Vagina (tissue), 1 donor: ENCODE measurements around the gene FOSL2.

- PRO-cap: no peak
- RAMPAGE, long total RNA: no peak
Measured at GRCh38 chr2:27191123-27191608, 20.7 kb upstream of the ATRAID start.

GRCh38 chr2:27303361-27303756 lies 4.9 kb downstream of the UCN start:
- PRO-cap: no peak
- RAMPAGE, long total RNA: no peak

GRCh38 chr2:27370800-27371876 lies 722 bp downstream of the SNX17 start:
- PRO-cap: unidirectional peak, plus-strand start at chr2:27371278; bidirectional peak, plus-strand start at chr2:27371513, minus-strand start at chr2:27371427
- RAMPAGE, long total RNA: no peak

GRCh38 chr2:27734990-27735984 lies 36.2 kb upstream of the MRPL33 start:
- PRO-cap: bidirectional peak, plus-strand start at chr2:27735766, minus-strand start at chr2:27735644
- RAMPAGE, long total RNA: no peak

GRCh38 chr2:27747713-27748448 lies 23.6 kb upstream of the MRPL33 start:
- PRO-cap: no peak
- RAMPAGE, long total RNA: no peak

- PRO-cap: no peak
- RAMPAGE, long total RNA: no peak
Measured at GRCh38 chr2:27772828-27773326, 1.4 kb downstream of the MRPL33 start.

GRCh38 chr2:27888740-27889332 lies 1.4 kb downstream of the RBKS start:
- PRO-cap: no peak
- RAMPAGE, long total RNA: no peak

GRCh38 chr2:27903857-27904355 lies 13.4 kb downstream of the BABAM2 start:
- PRO-cap: no peak
- RAMPAGE, long total RNA: no peak

- PRO-cap: no peak
- RAMPAGE, long total RNA: start-site peak on the plus strand at chr2:28165694-28166270, 11 reads
Measured at GRCh38 chr2:28165762-28166172, 226.9 kb upstream of the FOSL2 start.

DNA sequence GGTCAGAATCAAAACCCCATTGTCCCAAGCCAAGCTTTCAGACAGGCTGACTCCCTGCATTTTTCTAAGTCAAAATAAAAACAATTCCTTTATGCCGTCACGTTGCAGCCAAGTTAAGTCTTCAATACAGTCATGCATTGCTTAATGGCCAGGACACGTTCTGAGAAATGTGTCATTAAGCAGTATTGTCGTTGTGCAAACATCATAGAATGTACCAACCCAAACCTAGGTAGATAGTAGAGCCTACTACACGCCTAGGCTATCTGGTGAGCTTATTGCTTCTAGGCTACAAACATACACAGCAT lies 160.4 kb upstream of the FOSL2 start:
- PRO-cap: no peak
- RAMPAGE, long total RNA: no peak

GRCh38 chr2:28261783-28262508 lies 130.7 kb upstream of the FOSL2 start:
- PRO-cap: no peak
- RAMPAGE, long total RNA: start-site peak on the plus strand at chr2:28261838-28261961, 17 reads

DNA sequence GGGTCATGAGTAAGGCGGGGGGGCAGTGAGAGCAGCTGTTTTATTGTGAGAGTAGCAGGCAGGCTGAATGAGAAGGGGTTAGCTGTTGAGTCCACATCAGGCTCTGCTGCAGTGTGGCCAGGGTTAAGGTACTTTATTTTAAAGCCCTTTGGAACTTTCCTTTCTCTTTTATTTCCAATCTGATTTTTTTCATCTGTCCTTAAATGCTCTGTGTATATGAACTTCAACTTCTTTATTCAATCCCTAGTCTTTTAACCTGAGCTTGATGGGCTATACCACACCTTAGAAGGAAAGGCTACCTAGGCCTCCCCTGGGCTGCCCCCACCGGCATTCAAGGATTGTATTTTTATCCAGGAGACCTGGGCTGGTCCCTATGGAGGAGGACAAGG lies 111.8 kb upstream of the FOSL2 start:
- PRO-cap: no peak
- RAMPAGE, long total RNA: no peak

DNA sequence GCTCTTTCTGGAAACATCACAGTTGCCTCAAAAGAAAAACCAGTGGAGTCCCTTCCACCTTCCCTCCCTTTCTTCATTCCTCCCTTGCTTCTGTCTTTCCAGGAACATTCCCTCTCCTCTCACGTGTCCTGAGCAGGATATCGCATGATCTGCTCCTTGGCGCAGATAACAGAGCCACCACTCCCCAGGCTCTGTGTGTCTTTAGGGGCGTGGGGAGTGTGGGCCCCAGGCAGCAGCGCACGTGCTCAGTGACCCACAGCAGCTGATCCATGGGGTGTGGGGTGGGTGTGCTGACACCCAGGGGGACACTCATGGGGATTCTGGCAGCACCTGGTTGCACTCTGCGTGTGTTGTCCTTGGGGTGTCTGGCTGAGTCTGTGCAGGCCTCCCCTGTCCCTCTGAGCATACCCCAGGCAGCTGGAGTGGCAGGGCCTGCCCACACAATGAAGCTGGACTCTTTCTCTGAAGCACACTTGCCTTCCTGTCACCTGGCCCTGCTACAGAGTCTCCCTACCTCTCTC lies 9.9 kb upstream of the FOSL2 start:
- PRO-cap: no peak
- RAMPAGE, long total RNA: no peak

GRCh38 chr2:28392761-28393241 lies at the start of gene FOSL2:
FOSL2 (plus strand) TSS chr2:28392858.
- PRO-cap: bidirectional peak, plus-strand start at chr2:28392858, minus-strand start at chr2:28392628
- RAMPAGE, long total RNA: start-site peak on the plus strand at chr2:28392832-28392863, 411 reads

GRCh38 chr2:28394029-28394444 lies 1.4 kb downstream of the FOSL2 start:
- PRO-cap: bidirectional peak, plus-strand start at chr2:28394169, minus-strand start at chr2:28393886
- RAMPAGE, long total RNA: no peak

GRCh38 chr2:28395974-28396667 lies 3.5 kb downstream of the FOSL2 start:
- PRO-cap: bidirectional peak, plus-strand start at chr2:28396281, minus-strand start at chr2:28396306; bidirectional peak, plus-strand start at chr2:28396725, minus-strand start at chr2:28396550
- RAMPAGE, long total RNA: start-site peak on the minus strand at chr2:28396262-28396306, 7 reads

GRCh38 chr2:28413819-28414580 lies 21.3 kb downstream of the FOSL2 start:
- PRO-cap: unidirectional peak, plus-strand start at chr2:28414265
- RAMPAGE, long total RNA: start-site peak on the plus strand at chr2:28414035-28414041, 44 reads; start-site peak on the plus strand at chr2:28414104-28414108, 169 reads; start-site peak on the plus strand at chr2:28414204-28414265, 83 reads; start-site peak on the plus strand at chr2:28414377-28414486, 95 reads

DNA sequence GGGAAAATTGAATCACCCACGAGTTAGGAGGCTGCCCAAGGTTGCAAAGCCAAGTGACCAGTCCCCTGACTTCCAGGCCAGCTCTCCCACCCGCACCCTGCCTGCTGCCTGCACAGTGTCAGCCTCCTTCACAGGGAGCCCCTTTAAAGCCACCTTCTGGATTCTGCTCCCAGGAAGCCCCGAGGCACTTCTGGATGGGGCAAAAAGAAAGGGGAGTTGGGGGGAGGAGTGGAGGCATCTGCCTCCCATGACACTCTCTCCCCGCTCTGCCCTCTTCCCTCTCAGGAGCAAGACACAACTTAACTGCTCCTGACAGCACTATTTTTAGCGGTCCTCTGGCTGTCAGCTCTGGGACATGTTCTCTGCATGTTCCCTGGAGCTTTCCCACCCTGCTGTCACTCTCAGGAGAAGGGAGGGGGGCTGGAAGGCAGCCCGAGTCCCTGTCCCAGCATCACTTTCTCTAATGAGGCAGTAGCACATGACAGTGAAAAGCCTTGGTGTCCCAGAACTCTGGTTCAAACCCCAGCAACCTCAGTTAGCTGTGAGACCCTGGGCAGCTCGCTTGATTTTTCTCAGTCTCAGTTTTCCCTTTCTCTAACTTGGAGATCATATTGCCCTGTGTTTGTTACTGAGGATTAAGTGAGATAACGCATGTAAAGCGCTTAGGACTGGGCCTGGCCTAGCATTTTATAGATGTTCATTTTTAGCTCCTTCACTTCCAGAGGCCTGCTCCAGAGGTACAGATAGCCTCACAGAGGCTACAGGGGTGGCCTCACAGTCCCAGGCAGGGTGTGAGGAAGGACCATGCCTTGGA lies 32.4 kb downstream of the PLB1 start:
- PRO-cap: no peak
- RAMPAGE, long total RNA: no peak

DNA sequence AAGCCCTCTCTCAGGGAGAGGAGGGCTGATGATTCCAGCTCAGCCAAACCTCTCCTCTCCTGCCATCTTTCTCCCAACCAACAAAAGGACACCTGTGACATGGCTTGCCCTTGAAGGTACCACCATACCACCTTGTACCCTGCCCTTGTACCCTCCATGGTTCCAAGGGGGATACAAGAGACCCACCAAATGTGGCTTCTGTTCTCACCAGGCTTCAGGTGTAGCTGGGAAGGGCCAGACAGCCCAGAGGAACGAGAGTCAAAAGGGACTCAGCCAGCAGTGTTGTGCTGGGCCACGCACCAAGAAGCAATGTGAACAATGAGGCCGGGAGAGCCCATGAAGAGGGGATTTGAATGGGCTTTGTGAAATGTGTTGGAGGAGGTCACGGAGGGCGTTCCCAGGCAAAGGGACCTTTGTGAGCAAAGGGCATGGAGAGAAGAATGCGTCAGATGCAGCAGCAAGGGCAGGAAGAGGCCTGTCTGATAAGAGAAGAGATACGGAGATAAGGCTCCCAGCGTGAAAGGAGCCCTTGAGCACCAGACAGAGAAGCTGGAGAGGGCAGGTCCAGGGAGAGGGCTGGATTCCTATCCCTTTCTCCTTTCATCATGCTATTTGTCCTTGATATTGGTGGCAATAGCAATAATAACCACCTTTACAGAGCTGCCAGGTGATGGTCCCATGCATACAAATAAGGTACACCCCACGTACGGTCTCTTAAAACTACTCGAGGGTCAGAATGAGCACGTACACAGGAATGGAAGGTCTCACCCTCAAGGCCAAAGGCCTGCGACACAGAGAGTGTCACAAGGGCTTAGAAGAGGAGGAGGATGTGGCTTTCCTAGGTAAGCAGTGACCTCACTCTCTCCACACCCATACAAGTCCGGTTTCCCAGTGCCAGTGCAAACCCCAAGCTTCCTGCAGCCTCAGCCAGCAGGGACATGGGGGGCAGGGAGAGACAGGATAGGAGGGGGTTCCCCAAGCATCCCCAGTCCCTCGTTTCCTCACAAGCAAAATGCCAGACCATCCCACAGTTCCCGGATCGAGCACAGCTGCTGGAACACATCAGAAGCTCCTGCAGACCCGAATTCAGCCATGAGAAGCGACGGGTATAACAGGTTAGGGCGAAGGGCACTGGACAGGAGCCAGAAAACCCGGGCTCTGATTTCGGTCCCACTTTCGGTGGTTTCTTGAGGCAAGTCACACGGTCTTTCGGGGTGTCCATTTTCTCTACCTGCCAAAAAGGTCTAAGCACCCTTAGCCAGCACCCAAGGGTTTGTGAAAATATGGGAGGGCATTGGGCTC lies 49.0 kb downstream of the PLB1 start:
- PRO-cap: no peak
- RAMPAGE, long total RNA: no peak

DNA sequence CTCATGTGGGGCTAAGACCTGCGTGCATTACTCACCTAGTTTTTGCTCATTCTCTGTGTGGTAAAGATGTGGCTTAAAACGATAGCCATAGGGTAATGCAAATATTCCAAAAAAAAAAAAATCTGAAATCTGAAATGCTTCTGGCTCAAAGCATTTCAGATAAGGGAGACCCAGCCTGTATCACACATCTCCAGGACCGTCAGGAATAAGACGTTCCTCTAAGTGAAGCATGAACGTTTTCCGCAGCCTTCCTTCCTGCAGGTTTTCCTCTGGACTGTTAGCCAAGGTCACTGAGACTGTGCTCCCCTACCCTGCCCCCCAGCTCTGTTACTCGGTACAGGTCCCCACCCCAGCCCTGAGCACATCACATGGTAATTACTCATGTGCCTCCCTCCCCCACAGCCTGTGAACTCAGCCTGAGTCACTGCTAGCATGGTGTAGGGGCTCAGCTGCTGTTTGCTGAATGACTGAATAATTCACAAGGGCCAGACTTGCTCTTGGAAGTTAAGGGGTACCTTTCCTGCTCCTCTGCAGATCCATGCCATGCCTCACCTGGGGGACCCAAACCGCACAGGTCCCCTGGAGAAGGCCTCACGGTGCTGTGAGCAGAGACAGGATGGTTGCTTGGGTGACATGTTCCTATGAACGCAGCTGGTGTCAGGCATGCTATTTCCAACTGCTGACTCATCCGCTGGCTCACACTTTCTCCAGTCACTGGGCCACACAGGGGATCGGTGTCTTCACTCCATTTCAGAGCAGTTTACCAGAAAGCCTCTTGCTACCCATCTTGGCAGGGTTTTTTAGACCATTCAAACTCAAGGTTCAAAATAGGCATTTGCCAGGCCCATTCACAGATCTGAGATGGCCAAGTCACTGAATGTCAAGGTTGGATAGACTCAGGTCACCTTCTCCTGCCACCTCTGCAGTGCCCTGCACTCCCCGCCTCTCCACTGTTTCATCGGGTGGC lies 88.2 kb downstream of the PLB1 start:
- PRO-cap: bidirectional peak, plus-strand start at position 424 of the sequence, minus-strand start at position 326 of the sequence
- RAMPAGE, long total RNA: no peak